Epithelial cell of esophagus (primary cell): ENCODE measurements around a stretch of chr3.

GRCh38 chr3:115168719-115168952 is 21.5 kb upstream of the ZBTB20 start:
- RRBS: no CpG with 5 or more reads among the region's 1 CpG

- RRBS: no CpG with 5 or more reads among the region's 8 CpGs
These were observed 169.3 kb downstream of the GAP43 start for GRCh38 chr3:115792223-115793462.

DNA sequence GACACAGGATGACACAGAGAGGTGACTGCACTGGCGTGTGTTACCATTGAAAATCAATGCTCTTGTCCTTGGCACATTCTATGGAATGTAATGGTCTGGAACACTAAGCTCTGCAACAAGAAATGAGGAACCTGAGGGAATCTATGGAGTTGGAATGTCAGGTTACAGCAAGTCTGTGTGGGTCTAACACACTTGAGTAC is 772.5 kb upstream of the LSAMP start:
- RRBS: no CpG with 5 or more reads among the region's 1 CpG

DNA sequence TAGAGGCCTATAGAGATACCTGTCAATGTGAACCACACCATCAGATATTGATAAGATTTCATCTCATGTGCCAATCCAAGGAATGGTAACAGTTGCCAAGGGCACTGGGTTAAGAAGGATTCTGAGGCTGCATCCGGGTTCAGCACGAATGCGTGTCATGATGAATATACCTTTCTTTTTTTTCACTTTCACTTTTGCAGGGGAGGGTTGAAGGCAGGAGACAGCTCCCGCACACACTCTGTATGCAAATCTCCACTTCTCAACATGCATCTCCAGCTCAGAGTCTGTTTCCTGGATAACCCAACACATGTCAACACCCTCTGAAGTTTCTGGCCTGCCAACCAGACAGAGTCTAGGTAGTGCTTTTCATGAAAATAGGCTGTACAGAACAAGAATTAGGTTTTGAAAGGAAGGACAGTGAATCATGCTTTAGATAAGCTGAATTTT is 21.6 kb downstream of the B4GALT4 start:
- RRBS: no CpG with 5 or more reads among the region's 4 CpGs

- RRBS: no CpG with 5 or more reads among the region's 9 CpGs
These were observed 16.8 kb downstream of the B4GALT4 start for GRCh38 chr3:119223770-119224356.

DNA sequence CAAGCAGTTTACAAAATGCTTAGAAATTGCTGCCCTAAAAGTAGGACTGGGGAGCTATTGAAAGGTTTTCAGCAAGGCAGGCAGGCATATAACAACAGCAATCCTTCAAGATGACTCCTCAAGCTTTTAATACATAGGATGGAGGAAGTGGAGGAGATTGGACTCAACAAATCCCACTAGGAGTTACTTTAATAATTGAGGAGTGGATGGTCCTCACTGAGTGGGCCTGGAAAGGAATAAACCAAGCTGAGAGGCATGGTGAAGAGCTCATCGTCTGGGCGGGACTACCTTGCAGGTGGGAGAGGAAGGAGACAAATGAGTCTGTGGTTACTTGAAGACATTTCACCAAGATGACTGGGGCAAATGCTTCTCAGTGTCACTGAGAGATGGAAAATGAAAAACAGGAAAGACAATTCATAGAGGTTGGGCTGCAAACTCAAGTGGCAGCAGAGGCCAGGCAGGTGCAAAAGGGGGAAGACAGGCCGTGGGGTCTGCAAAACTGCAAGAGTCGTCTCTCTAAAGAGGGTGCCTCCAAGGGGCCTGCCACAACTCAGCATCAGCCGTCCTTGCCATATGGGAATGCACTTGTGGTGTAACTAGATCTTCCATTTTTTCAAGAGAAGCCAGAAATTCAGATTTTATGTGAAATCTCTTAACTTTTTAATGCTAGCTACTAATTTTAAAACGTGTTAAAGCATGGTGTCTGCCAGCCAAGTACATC is 1.5 kb upstream of the ARHGAP31 start:
- RRBS: no CpG with 5 or more reads among the region's 6 CpGs

- RRBS: no CpG with 5 or more reads among the region's 4 CpGs
These were observed 3.1 kb downstream of the ARHGAP31 start for GRCh38 chr3:119297033-119297843.

- RRBS: 4% methylated on average over 15 of the region's 31 CpGs
These were observed 28.2 kb downstream of the ARHGAP31 start for GRCh38 chr3:119322333-119322900.

GRCh38 chr3:119350059-119350863 is 56.1 kb downstream of the ARHGAP31 start:
- RRBS: no CpG with 5 or more reads among the region's 13 CpGs

- RRBS: no CpG with 5 or more reads among the region's 10 CpGs
These were observed 58.4 kb downstream of the ARHGAP31 start for GRCh38 chr3:119352080-119353418.

DNA sequence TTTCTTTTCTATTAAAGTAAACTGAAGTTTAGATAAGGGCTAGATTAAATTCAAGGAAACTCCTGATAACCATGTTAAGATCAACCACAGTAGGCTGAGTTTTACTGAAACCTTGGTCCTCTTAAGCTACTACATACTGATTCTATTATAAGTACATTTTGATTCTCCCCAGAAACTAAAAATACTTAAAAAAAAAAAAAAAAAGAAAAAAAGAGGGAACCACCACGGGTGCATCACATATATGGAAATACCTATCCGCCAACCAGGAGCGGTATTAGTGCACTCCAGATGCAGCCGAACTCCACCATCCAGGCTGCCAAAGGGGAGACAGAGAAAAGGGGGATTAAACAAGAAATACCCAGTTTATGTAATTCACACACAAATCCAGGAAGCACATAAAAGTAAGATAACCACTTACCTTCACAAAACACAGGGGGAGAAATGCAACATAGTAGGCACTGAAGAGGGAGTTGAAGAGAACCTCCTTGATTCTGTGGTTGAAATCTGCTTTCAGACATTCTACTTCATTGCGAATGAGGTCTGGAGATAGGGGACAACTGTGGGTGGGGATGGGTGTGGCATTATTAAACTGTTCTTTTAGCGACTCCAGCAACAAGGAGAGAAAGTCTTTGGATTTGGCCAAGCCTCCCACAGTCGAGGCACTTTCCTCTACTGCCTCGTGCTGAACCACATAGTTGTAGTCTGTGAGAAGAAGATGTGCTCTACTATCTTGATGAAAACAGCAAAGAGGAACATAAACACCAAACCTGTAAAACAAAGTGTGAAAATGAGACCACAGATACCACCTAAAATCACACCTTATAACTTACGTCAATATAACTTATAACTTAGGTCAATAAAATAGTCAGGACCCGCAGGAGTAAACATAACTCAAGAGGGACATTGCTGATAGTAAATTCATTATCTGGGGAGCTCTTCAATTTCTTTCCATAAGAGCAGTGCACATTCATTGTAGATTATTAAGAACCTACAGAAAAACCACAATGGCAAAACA is 25.8 kb downstream of the TMEM39A start:
- RRBS: no CpG with 5 or more reads among the region's 10 CpGs

GRCh38 chr3:119439791-119440470 is 23.5 kb downstream of the TMEM39A start:
- RRBS: no CpG with 5 or more reads among the region's 10 CpGs

DNA sequence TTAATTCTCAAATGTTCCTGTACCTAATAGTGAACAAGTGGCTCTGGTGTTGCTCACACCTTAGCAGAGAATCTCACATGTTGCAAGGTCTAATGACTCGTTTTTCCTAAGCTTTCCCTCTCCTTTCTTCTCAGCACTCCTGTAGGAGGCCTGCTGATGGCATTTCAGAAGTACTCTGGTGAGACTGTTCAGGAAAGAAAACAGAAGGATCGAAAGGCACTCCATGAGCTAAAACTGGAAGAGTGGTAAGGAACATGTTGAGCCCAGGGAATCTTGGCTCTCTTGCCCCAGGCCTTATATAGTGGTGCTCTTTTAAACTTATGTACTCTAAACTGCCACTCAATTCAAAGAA is 18.7 kb downstream of the TIMMDC1 start:
- RRBS: no CpG with 5 or more reads among the region's 2 CpGs

- RRBS: no CpG with 5 or more reads among the region's 8 CpGs
These were observed 4.2 kb downstream of the CD80 start for GRCh38 chr3:119555037-119555825.

DNA sequence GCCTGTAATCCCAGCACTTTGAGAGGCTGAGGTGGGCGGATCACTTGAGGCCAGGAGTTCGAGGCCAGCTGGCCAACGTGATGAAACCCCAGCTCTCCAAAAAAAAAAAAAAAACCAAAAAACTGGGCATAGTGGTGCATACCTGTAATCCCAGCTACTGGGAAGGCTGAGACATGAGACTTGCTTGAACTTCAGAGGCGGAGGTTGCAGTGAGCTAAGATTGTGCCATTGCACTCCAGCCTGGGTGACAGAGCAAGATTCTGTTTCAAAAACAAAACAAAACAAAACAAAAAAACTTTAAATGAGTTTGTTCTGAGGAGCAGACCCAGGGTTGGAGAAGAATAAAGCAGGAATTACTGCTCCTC is 2.3 kb upstream of the CD80 start:
- RRBS: no CpG with 5 or more reads among the region's 4 CpGs

DNA sequence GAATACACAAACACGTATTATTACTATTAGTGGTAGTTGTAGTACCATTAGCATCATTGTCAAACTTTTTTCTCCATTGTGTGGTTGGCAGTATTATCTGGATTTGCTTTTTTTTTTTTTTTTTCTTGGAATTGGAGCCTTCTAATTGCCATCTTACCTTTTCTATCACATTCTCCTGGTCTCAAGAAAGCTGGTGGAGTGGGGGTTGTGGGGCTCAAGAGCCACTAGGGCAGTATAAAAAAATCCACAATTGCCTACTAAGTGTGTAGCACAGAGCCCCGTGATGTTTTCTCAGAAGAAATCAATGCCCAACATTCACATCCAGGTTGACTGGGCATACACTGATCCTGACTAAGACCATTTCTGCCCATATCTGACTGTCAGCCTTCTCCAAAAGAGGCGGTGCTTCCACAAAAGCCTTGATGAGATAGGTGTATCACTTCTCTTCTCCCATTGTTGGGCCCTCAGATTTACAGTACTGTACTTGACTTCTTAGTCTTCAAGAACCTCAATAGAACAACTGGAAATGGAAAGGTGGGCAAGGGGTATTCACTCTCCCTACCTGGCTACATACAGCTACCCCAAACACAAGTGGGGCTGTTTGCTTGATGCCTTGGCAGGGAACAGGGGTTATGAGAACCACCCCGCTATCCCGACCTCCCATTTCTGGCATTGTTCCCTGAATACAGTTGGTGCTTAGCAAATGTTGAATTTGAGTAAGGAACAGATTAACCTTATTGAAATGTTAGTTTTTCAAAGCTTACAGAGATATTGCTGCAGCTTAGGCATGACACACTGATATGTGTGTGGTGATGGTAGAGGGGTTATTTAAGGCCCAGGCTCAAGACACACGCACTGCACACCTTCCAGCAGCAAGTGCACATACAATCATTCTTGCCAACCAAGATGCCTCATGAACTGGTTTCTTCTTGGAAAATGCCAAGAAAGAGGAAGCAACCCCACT is 1.3 kb downstream of the POPDC2 start:
- RRBS: no CpG with 5 or more reads among the region's 6 CpGs

DNA sequence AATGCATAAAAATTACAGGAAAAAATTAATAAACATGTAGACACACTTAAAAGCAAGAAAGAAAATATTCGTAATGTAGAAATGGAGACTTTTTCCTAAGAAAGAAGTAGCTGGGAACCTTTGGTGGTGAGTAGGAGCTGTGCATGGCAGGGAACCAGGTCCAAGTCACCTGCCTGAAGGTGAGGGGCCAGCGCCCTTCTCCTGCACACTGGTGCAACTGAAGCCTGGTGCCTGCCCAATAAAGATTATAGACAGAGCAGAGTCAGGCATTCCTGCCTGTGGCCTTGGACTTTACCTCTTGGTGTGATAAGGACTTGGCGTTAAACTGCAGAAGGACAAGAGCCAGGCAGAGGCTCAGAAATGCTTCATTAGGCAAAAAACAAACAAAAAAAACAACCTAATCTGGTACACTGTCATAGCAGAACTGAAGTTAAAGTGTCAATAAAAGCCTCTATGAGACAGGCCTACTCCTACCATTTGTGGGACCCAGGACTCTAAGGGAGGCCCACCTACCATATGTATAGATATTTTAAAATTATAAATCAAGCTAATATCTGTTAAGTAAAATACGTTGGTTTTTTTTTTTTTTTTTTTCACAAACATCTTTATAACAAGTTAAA is 14.3 kb downstream of the CFAP91 start:
- RRBS: no CpG with 5 or more reads among the region's 4 CpGs

GRCh38 chr3:119794966-119795727 is 13.2 kb downstream of the NR1I2 start:
- RRBS: no CpG with 5 or more reads among the region's 5 CpGs

DNA sequence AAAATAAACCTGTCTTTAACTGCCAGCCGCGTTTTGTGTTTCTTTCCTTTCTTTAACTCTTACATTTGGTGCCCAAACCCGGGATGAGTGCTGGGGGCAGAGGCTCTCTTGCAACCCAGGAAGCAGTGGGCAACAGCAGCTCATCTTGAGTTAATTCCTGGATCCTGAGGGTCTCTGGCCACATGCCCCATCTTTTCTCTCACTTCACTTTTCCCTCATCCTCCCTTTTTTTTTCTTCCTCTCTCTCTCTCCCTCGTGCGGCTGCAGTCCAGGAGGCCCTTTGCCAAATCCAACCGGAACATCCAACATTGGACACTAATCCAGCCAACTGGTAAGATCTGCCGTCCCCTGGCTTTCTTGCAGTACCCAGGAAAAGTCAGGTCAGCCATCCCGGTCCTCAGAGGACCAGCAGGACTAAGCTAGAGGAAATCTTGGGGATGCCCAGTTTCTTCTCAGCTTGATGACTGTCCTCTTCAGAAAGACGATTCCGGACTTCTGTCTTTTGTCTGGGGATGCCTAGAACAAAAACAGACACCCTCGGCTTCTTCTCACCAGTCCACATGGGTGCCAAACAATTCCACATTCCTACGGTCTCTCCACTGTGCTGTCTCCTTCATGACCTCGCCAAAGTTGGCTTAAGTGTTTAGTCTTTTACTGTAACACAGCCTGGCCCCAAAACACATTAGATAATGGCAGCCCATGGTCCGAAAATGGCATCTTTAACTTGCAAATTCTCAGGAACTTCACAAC is 115.6 kb downstream of the GSK3B start:
- RRBS: 93% methylated on average over 4 of the region's 14 CpGs

GRCh38 chr3:119996282-119996973 is 97.8 kb downstream of the GSK3B start:
- RRBS: no CpG with 5 or more reads among the region's 1 CpG